ENCODE data around the gene MOCS3.

DNA sequence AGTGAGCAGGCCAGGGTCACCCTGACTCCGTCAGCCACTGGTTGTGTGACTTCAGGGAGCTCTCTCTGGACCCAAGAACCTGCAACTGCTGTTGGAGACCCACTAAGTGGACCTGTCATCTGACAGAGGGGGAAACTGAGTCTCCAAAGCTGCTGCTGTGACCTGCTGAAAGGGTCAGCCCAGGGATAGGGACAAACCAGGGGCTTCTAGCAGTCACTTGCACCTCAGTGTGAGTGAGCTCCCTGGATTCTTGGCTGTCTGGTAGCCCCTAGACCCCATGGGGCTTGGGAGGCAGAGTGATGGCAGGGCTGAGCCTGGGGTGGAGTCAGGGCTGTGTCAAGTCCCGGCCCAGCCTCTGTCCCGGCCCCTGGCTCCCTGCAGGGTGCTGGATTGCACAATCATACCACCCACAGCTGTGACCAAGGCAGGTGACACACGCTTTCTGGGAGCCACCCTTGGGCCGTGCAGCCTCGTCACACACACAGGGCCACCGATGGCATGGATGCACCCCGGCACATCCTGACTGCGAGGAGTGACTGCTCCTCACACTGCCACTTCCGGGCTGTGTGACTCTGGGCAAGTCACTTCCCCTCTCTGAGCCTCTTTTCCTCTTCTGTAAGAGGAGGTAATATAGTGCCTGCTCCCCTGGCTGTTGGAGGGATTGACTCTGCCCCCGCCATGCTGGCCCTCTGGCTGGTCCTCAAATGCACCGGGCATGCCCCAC lies 93.2 kb downstream of the CEBPB start:
- PRO-cap, result no peak
- CAGE, long polyA plus RNA, result no peak

DNA sequence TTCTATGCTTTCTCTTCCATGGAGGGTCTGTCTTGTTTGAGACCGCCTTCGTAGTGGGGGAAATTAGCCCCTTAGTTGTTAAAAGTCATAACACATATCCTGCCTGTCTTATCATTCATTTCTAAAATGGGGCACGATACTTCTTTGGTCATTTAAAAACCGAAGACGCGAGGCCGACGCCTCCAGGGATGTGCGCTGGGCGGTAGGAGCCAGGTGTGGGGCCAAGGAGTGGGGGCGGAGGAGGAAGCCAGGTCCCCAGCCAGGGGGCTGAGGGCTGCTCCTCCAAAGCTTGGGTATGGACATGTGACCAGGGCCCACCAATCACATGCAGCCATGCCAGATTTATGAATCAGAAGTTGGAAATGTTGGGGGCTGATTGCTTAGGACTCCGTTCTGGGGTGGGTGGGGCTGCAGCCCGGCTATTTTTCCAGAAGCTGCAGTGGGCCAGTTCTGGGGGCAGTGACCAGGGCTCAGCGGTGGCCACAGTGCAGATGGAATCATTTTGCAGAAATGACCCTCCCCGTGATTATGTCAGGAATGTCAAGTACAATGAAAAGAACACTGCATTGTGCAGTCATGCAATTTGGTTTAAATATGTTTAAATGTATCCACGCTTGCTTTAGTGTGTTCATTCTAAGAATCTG lies 95.9 kb downstream of the CEBPB start:
- PRO-cap, result no peak
- CAGE, long polyA plus RNA, result no peak

DNA sequence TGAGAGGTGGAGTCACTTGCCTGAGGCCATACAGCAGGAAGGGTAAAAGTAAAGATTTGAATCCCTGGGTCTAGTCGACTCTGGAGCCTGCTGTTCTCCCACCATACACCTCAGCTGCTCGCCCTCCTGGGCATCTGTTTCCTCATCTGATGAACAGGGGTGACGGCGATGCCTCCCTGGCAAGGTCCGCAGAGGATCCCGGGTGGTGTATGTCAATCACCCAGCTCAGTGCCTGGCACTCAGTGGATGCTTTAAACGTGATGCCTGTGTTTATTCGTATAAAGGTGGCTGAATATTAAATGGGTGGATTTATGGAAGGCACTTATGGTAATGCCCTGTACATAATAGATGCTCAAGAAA lies 101.2 kb downstream of the CEBPB start:
- PRO-cap, result no peak
- CAGE, long polyA plus RNA, result no peak

- PRO-cap, result no peak
- CAGE, long polyA plus RNA, result no peak
These were observed 122.3 kb downstream of the CEBPB start for GRCh38 chr20:50312528-50313703.

- PRO-cap, result no peak
- CAGE, long polyA plus RNA, result no peak
These were observed 131.4 kb downstream of the CEBPB start for GRCh38 chr20:50321780-50322661.

GRCh38 chr20:50339033-50339915 lies 148.6 kb downstream of the CEBPB start:
- PRO-cap, result no peak
- CAGE, long polyA plus RNA, result no peak

- PRO-cap, result no peak
- CAGE, long polyA plus RNA, result no peak
These were observed 141.4 kb upstream of the PTPN1 start for GRCh38 chr20:50368684-50369308.

GRCh38 chr20:50372564-50373054 lies 137.6 kb upstream of the PTPN1 start:
- PRO-cap, result no peak
- CAGE, long polyA plus RNA, result no peak

- PRO-cap, result no peak
- CAGE, long polyA plus RNA, result no peak
These were observed 111.8 kb upstream of the PTPN1 start for GRCh38 chr20:50397969-50399109.

GRCh38 chr20:50455387-50456169 lies 54.6 kb upstream of the PTPN1 start:
- PRO-cap, result no peak
- CAGE, long polyA plus RNA, result no peak

DNA sequence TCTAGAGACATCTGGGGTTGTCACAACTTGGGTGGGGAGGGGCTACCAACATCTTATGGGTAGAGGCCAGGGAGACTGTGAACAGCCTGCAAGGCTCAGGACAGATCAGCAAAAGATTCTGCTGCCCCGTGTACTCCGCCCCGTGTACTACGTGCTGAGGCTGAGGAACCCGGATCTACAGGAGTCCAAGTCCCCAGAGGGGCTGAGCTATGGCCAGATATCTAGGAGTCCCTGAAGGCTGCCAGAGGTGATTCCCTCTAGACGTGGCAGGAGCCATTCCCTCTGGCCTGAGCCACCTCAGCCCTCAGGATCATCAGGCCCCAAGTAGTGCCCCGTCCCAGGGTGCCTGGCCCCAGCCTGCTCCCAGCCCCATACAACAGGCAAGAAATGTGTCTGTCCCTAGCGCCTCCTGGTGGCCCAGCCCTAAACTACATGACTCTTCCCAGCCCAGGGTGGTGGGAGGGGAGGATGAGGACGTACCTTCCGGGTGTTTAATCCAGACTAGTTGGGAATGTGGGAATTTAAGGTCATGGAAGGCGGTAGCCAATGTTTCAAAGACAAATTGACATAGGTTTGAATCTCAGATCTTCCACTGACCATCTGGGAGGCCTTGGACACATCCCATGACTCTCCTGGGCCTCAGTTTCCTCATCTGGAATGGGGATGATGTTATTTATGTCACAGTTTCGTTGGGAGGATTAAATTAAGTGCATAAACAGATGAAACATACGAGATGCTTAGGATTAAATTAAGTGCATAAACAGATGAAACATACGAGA lies 49.5 kb upstream of the PTPN1 start:
- PRO-cap, result no peak
- CAGE, long polyA plus RNA, result no peak

- PRO-cap, result bidirectional peak, plus-strand start at chr20:50483734, minus-strand start at chr20:50483597
- CAGE, long polyA plus RNA, result no peak
These were observed 26.8 kb upstream of the PTPN1 start for GRCh38 chr20:50483337-50483847.

DNA sequence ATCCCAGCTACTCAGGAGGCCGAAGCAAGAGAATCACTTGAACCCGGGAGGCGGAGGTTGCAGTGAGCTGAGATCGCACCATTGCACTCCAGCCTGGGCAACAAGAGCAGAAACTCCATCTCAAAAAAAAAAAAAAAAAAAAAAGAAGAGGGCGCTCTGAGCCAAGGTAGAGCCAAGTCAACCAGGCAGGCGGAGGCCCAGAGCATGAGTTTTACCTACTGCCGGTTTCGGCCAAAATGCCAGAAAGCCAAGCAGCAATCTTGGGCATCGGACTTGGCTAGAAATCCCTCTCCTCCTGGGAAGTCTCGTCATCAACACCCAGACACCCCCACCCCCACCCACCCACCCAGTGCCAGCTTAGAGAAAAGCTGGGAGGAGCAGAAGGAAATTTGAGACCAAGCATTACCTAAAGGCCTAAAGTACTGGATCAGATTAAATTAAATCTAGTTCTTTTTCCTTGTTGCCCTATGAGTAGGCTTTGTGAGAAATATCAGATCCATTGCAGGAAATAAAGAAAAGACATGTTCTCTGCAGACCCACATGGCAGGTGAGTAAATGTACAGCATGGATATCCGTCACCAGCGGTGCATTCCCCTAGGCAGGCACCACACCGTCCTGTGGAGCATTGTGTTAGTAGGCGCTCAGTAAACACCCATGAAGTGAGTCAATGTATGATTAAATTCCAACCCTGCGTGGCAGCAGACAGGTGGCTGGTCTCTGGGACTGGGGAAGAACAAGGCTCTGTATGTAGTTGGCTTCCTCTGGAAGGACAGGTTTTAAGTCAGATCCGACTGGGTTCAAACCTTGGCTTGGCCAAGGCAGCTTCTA lies 21.1 kb downstream of the RIPOR3 start:
- PRO-cap, result no peak
- CAGE, long polyA plus RNA, result no peak

DNA sequence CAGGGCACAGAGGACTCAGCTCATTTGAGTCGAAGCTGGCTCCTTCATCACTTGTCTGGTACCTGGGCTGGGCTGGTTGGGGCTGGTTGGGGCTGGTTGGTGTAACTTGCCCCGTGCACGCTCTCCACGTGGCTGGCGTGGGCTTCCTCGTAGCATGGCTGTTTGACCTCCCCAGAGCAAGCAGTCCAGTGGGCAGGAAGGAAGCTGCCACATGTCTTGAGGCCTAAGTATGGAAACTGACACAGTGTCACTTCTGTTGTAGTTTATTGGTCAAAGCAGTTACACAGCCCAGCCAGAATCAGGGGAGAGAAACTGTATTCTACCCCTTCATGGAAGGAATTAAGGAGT lies 27.2 kb downstream of the BCAS4 start:
- PRO-cap, result no peak
- CAGE, long polyA plus RNA, result no peak

DNA sequence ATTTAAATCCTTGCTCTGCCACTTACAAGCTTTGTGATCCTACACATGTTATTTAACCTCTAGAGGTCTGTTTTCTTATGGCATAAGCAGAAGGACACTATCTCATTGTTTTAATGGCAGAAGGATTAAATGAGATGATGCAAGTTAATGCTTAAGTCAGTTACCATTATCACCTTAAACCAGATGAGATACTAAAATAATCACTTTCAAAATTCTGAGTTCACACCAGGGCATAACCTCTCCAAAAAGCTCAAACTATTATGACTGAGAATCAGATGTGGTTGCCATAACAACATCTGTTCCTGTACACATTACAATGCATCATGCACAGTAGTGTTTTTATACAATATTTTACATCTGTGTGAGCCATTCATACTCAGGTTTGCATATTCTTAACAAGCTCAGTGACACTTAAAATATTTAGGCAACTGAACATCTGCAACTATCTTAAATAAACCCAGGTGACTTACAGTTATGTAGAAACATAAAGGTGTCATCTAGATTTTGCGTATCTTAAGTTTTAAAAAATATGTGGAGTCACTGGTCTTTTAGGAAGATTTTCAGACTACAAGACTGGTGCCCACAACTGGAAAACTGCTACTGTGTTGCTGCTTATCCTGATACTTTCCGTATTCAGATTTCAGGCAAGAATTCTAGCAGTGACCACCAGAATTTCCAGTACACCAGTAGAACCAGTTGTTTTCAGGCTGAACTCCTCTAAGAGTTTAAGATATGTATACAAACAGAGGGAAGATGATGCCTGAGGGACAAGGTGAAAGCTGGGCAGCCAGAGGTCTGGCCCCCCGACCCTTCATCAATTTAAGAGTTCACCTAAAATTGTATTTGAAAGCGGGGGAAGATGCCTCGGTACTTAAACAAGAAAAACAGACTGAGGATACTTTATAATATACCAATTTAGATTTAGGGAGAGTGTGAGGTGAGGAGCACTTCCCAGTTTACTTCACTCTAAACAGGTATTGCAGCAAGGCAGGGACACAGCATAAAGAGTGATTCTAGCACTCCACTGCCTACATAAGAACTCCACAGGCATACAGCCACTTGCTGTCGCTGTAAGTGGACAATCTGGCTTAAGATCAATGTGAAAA lies 9.9 kb downstream of the ADNP start:
- PRO-cap, result unidirectional peak, plus-strand start at position 369 of the sequence
- CAGE, long polyA plus RNA, result no peak

DNA sequence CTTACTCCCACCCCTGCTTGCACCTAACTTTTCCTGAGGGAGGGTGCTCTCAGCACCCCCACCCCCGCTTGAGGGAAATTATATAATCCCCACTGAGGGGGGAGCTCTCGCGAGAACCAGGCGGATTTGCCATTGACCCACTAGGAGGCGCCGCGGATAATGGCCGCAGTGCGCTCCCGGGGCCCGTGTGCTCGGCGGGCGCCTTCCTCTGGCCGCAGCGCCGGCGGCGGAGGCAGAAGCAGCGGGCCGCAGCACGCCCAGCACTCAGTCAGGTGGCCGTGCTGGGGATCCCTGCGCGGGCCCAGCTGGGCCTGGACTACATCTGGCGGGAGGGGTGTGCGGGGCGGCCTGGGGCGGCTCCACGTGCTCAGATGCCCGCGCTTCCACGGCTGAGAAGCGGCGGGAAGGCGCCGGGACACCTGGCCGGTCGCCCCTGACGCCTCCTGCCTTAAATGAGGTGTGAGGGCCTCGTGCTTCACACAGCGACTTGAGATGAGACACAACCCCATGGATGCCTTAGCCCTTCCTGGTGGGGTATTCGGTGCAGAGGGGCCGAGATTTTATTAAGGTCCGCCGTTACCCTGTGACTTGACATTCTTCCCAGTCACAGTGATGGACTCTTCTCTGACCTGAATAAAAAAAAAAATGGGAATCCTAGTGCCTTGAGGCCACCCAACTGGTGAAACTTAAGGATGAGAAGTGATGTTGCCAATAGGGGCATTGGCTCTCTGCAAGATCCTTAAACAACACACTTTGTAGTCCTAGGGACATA lies 499 bp upstream of the ADNP start:
- PRO-cap, result bidirectional peak, plus-strand start at position 168 of the sequence, minus-strand start outside the sequence; bidirectional peak, plus-strand start at position 478 of the sequence, minus-strand start at position 454 of the sequence
- CAGE, long polyA plus RNA, result no peak

DNA sequence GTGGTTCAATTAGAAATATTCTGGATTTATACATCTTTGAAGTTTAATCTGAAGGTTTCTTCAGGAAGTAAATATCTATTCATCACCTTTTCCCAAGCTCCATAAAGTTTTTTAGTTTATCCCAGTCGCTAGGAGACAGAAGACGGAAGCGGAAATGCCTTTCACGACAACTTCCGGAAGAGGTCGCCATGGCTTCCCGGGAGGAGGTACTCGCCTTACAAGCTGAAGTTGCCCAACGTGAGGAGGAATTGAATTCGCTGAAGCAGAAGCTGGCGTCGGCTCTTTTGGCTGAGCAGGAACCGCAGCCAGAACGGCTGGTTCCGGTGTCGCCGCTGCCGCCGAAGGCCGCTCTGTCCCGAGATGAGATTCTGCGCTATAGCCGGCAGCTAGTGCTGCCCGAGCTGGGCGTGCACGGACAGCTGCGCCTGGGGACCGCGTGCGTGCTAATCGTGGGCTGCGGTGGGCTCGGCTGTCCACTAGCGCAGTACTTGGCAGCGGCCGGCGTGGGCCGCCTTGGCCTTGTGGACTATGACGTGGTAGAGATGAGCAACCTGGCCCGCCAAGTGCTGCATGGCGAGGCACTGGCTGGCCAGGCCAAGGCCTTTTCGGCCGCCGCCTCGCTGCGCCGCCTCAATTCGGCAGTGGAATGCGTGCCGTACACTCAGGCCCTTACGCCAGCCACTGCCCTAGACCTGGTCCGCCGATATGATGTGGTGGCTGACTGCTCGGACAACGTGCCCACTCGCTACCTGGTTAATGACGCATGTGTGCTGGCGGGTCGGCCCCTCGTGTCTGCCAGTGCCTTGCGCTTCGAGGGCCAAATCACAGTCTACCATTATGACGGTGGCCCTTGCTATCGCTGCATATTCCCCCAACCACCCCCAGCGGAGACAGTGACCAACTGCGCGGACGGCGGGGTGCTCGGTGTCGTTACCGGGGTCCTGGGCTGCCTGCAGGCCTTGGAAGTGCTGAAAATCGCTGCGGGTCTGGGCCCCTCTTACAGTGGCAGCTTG lies at the start of gene MOCS3:
Gene MOCS3 (plus strand): TSS at position 164 of the 1,013 bp plus-strand sequence.
- PRO-cap, result bidirectional peak, plus-strand start at position 179 of the sequence, minus-strand start outside the sequence; bidirectional peak, plus-strand start at position 902 of the sequence, minus-strand start at position 794 of the sequence
- CAGE, long polyA plus RNA, result no peak

DNA sequence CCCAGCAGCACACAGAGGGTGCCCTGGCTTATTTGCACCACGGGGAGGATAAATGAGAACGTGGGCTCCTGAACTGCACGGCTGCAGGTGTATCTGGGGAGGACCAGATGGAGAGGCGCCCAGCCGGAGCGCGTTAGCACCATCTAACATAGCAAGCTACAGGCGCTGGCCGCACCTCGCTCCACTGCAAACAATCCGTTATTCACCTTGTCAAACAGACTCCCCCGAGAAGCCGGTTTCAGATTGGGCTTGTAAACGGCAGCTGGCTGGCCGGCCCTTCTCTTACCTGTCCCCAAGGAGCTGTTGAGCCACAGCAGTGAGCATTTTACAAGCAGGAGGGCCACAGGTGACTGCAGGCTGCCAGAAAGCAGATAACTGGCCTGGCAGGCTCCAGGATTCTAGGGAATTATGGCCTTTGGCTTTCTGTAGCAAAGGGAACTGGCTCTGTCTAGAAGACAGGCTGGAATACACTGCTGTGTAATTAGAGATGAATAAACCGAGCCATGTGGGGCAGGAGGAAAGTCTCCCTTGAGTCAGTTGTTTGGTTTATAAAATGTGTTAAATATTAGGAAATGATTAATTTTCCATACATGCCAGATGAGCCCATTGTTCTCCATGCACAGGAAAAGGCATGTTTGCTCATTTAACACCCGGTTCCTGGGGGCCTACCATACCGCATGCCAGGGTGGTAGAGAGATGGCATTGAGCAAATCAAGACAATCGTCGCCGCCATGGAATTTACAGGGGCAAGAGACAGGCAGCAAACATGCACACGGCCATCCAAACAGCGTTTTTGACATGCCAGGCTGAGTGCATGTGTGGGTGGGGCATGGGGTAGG lies 159.4 kb downstream of the NFATC2 start:
- PRO-cap, result no peak
- CAGE, long polyA plus RNA, result no peak

DNA sequence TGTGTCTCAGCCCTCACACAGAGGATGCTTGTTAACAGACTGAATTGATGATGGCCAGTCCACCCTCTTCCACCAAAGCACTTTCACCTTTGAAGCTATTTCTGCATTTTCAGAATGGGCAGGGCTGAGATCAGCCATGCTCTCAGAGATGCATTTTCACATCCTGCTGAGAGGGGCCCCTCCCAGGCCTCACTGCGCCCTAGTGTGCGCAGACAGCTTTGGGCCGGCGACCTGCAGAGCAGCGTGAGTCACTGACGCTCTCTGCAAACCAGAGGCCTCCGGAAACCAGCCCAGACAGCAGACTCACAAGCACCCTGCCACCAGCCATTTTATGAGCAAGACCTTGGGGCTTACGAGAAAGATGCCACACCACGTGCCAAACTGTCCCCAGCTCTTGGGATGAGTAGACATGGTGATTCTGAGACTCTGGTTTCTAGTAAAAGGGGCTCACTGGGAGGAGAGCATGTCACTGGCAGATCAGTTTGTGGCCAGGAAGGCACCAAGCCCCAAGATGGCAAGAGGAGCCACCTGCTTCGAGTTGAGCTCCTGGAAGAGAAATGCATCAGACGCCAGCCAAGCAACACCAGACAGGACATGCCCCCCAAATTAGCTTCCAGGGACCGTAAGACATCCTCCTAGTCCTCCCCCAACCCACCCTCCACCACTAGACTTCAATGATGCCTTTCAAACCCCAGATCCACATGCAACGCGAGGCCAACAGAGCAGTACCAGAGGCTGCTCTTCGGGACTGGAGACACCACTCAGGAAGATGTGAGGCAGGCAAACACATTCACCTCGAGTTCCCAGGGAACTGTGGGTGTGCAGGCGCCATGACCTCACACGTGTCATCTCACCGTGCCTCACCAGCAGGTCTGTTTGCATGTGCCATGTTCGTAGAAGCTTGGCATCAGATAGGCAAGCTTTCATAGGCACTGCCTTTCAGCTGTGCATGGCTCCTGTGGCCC lies 137.6 kb downstream of the NFATC2 start:
- PRO-cap, result bidirectional peak, plus-strand start at position 293 of the sequence, minus-strand start at position 91 of the sequence
- CAGE, long polyA plus RNA, result no peak

DNA sequence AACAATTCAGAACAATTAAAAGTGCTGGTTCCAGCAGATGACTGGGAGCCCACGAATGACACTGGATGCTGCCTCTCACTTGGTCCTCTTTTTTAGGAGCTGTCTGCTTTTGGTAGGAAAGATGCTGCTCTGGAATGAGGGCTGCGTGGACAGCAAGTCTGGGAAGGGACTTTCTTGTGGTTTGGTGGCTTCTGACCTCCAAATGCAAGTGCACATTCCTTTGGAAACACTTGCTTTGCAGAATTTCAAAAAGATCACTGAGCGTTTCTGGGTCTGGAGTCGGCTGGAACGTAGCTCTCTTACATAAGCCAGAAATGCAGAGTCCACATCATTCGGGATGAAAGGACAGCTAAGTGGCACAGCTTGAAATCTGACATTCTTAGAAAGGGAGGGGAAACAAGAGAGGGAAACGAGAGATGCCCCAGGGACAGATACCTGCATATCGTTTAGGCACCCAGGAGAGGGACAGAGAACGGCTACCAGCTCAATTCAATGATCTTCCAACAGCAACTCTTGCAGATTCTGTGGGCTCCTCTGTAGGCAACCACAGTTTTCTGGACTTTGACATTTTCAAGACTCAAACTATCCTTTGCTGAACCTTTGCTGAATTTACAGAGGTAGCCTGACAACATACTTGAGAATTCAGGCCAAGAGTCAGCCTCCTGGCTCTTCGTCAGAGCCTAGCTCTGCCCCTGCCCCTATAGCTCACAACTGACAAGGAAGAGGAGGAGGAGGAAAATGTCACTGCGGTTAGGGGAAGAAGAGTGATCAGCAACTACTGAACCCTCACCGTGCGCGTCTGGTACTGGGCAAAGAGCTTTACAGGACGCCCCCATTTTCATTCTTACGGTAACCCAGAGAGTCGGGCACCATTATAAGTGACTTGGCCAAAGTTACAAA lies 118.6 kb downstream of the NFATC2 start:
- PRO-cap, result no peak
- CAGE, long polyA plus RNA, result no peak

Measured in B cell (primary cell).